Adrenal gland (tissue), 7 donors: ENCODE measurements around the genes SDAD1 and CXCL13.

DNA sequence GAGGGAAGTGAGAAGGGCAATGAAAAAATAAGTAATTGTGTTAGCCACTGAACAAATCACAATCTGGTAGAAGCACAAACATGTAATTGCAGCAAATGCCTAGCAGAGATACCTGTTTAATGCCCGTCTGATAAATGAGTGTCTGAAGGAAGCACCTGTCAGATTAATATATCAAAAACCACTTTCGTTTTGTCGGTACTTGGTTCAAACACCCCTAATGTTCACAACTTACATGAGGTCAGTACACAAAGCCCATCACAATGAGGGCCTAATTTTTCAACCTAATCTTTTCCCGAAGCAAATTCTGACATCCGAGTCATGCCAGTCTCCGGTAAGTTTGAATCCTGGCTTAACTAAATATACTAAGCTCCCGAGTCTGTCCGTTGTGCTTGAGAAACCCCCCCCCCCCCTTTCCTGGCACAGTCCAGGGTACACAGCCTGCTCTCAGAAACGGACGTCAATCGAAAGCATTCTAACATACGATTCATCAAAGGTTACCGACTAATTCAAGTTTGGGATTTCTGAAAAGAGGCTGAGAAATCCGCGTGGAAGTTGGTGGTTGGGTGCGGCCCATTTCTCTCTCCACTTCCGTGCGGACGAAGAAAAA, 764 bp downstream of the SDAD1 start:
- PRO-cap, 3 experiments = no peak in any of the 3 experiments
- RAMPAGE, long total RNA, 4 experiments = no peak in any of the 4 experiments
- RRBS = no CpG with 5 or more reads among the region's 19 CpGs

- PRO-cap, 3 experiments = peak in 3 of 3 experiments; most common plus-strand start chr4:75991049 (in 1); most common minus-strand start chr4:75990937 (in 1)
- RAMPAGE, long total RNA, 4 experiments = start-site peak on the minus strand in 4 of 4 experiments, at chr4:75990914-75990960 at its widest, 23 to 176 reads per replicate
- RRBS = 1% methylated on average over 9 of the region's 39 CpGs
Observed at GRCh38 chr4:75990632-75991236, at the start of gene SDAD1. Gene SDAD1 (minus strand): TSS chr4:75990945.

GRCh38 chr4:76216869-76217829, 3.5 kb upstream of the SCARB2 start:
- PRO-cap, 3 experiments = peak in 1 of 3 experiments; most common minus-strand start chr4:76217336 (in 1)
- RAMPAGE, long total RNA, 4 experiments = no peak in any of the 4 experiments
- RRBS = no CpG with 5 or more reads among the region's 7 CpGs

- PRO-cap, 3 experiments = no peak in any of the 3 experiments
- RAMPAGE, long total RNA, 4 experiments = no peak in any of the 4 experiments
- RRBS = no CpG with 5 or more reads among the region's 9 CpGs
Observed at GRCh38 chr4:76435441-76436417, 700 bp downstream of the SHROOM3 start.

GRCh38 chr4:76453832-76454341, 18.9 kb downstream of the SHROOM3 start:
- PRO-cap, 3 experiments = no peak in any of the 3 experiments
- RAMPAGE, long total RNA, 4 experiments = no peak in any of the 4 experiments
- RRBS = no CpG with 5 or more reads among the region's 8 CpGs

GRCh38 chr4:76571236-76571467, 136.1 kb downstream of the SHROOM3 start:
- PRO-cap, 3 experiments = no peak in any of the 3 experiments
- RAMPAGE, long total RNA, 4 experiments = no peak in any of the 4 experiments
- RRBS = no CpG with 5 or more reads among the region's 1 CpG

GRCh38 chr4:76690810-76691613, 206.9 kb downstream of the SOWAHB start:
- PRO-cap, 3 experiments = no peak in any of the 3 experiments
- RAMPAGE, long total RNA, 4 experiments = no peak in any of the 4 experiments
- RRBS = no CpG with 5 or more reads among the region's 2 CpGs

DNA sequence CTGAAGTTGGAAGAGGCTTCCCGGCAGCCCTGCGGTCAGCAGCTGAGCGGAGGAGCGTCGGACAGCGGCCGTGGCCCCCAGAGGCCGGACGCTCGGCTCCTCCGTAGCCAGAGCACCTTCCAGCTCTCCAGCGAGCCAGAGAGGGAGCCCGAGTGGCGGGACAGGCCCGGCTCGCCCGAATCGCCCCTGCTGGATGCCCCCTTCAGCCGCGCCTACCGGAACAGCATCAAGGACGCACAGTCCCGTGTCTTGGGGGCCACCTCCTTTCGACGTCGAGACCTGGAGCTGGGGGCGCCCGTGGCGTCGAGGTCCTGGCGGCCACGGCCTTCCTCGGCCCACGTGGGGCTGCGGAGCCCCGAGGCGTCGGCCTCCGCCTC, 157.2 kb downstream of the SOWAHB start:
- PRO-cap, 3 experiments = no peak in any of the 3 experiments
- RAMPAGE, long total RNA, 4 experiments = no peak in any of the 4 experiments
- RRBS = 98% methylated on average over 20 of the region's 39 CpGs

- PRO-cap, 3 experiments = peak in 2 of 3 experiments; most common plus-strand start chr4:76753461 (in 1)
- RAMPAGE, long total RNA, 4 experiments = no peak in any of the 4 experiments
- RRBS = no CpG with 5 or more reads among the region's 2 CpGs
Observed at GRCh38 chr4:76753099-76753608, 144.8 kb downstream of the SOWAHB start.

GRCh38 chr4:76867542-76868693, 30.0 kb downstream of the SOWAHB start:
- PRO-cap, 3 experiments = no peak in any of the 3 experiments
- RAMPAGE, long total RNA, 4 experiments = no peak in any of the 4 experiments
- RRBS = no CpG with 5 or more reads among the region's 23 CpGs

GRCh38 chr4:76946985-76947869, 2.3 kb upstream of the SEPTIN11 start:
- PRO-cap, 3 experiments = no peak in any of the 3 experiments
- RAMPAGE, long total RNA, 4 experiments = no peak in any of the 4 experiments
- RRBS = no CpG with 5 or more reads among the region's 11 CpGs

DNA sequence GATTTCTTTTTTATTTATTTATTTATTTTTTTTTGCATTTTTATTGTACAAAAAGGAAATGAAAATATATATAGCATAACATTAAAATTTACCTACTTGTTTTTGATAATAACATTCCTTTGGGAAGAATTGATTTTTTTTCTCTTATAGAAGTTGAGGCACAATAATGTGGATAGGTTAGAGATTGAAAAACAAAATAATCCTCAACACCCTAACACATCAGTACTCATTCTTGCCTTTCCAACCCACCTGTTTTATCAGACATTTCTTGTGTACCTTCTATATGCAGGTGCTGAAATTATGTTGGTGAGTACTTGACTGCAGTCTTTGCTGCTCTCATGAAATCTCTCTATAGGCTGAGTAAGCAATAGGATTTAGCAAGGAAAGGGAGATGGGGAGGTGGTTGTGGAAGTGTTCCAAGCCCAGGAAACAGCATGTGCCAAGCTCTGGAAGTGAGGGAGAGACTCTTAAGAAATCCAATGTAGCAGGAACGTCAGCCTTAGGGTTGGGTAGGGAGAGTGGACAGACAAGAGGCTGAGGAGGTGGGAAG, 5.5 kb downstream of the SEPTIN11 start:
- PRO-cap, 3 experiments = no peak in any of the 3 experiments
- RAMPAGE, long total RNA, 4 experiments = no peak in any of the 4 experiments
- RRBS = no CpG with 5 or more reads among the region's 1 CpG

DNA sequence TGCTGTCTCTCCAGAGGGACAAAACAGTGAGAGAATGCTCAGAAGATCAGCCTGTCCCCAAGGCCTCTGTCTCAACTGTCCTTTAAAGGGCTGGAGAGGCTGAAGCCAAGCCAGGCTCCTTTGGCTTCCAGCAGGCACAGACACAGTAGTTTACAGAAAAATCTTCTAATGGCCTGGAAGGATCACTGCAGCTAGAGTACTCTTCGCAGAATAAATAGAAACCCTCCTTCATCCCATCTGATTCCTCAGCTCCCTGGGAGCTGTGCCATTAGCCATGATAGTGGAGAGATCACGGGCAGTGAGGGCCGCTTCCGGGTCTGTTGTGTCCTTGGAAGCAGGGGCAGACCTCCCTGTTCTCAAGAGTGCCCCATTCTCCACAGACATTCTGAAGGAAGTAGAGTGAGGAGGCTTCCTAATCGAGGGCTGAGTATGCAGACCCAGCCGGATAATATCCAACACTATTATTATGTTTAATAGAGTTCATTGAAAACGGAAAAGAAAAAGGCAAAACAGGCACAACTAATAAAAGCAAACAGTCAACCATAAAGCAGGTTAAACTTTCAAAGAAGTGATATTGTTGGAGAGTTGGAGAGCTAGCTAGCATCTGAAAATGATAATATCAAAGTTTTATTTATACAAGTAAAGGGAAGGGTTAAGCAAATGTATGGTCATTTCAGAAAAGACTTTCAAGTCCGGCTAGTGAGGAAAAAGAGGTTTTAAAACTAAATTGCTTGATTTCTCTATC, 62.9 kb downstream of the CCNI start:
- PRO-cap, 3 experiments = no peak in any of the 3 experiments
- RAMPAGE, long total RNA, 4 experiments = no peak in any of the 4 experiments
- RRBS = no CpG with 5 or more reads among the region's 8 CpGs

DNA sequence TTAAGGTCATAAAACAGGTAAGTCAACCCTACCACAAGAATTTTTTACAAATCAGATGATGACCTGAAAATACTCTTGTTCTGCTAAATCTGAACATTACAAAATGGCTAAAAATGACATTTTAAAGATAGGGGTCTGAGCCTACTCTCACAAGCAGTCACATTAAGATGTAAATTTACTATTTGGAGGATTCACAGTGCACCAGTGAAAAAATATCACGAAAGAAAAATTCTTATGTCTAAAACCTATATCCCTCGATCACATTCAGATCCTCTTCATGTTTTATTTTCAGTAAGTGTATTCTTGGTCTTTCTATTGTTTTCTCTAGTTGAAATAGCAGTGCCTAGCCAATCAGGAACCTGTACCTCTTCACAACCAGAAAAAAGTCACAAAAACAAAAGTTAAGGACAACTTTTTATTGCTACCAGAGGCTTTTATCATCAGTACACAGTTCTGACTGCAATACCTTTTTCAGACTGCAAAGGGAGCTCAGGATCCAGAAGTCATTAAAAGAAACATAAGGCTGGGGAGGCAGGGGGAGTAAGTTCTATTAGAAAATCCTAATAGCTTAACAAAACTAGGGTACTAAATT, 28.9 kb downstream of the CCNI start:
- PRO-cap, 3 experiments = no peak in any of the 3 experiments
- RAMPAGE, long total RNA, 4 experiments = no peak in any of the 4 experiments
- RRBS = no CpG with 5 or more reads among the region's 2 CpGs

DNA sequence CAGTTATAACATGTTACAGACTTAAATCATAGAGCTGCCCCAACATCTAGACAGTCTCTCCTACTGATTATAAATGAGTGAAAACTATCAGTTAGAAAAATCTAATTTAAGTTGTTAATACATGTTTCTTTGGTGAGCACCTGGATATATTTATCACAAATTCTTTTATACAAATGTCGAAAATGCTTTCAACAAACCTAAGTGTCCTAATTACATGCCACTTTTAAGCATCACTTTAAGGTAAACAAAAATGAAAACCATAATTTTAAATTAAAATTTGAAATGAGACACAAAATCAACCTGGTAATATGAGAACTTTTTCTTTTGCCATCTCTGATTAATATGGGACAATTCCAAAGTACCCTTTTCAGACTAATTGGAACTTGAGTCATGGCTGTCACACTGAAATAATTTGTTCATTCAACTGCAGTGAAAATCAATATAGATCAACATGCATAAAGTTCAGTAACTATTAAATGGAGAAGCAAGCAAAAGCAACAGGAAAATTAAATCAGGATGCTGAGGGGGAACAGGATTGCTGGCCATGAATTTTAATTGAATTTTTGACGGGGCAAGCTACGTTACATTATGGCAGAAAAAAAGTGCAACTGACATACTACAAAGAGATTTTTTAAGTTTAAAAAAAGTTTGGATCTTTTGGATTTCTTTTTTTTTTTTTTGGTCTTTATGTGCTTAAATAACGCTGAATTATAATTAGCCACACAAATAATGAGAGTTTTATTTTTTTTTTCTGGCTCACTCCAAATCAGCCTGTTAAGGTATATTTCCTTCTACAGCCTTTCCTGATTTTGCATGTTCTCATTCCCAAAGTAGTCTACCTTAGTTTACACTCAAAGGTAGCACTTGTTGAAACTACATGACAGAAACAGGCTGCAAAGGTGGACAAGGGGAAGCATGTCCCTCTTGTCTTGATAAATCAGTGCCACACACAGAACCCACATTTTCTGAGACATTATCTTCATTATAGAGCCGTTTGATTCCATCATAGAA, 28.1 kb downstream of the CCNI start:
- PRO-cap, 3 experiments = no peak in any of the 3 experiments
- RAMPAGE, long total RNA, 4 experiments = no peak in any of the 4 experiments
- RRBS = no CpG with 5 or more reads among the region's 5 CpGs

DNA sequence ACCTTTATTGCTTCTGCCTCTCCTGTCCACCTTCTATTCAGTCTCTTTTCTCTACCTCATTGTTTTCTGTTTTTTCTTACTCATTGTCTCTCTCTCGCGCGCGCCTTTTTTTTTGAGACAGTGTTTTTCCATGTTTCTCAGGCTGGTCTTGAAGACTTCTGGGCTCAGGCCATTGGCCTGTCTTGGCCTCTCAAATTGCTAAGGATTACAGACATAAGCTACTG, 21.8 kb upstream of the CCNG2 start:
- PRO-cap, 3 experiments = no peak in any of the 3 experiments
- RAMPAGE, long total RNA, 4 experiments = no peak in any of the 4 experiments
- RRBS = no CpG with 5 or more reads among the region's 4 CpGs

DNA sequence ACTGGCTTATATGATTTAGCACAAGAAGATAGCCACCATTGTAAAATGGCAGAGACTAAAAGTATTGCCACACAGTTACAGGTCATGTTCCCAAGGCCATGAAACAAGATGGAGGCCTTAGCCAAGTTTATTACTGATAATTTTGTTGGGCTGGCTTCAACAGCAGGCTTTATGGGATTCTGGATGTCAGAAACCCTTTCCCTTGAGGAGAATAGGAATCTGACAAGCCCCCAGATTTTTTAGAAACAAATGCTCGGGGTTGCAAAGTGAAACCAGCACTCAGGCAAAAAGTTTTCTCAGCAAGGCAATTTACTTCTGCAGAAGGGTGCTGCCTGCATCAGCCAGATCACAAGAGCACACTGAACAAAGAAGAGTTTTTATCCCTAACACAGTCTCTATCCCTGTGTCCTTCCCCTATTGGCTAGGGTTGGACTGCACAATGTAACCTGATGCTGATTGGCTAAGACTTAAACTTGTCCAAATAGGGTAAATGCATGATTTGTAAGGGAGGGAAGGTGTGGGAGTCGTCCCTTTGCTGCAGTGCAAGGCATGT, 175.6 kb downstream of the CCNG2 start:
- PRO-cap, 3 experiments = no peak in any of the 3 experiments
- RAMPAGE, long total RNA, 4 experiments = no peak in any of the 4 experiments
- RRBS = no CpG with 5 or more reads among the region's 2 CpGs

GRCh38 chr4:77605647-77605948, at the start of gene CXCL13:
Gene CXCL13 (plus strand): TSS chr4:77605820.
- PRO-cap, 3 experiments = no peak in any of the 3 experiments
- RAMPAGE, long total RNA, 4 experiments = no peak in any of the 4 experiments
- RRBS = no CpG with 5 or more reads among the region's 1 CpG

DNA sequence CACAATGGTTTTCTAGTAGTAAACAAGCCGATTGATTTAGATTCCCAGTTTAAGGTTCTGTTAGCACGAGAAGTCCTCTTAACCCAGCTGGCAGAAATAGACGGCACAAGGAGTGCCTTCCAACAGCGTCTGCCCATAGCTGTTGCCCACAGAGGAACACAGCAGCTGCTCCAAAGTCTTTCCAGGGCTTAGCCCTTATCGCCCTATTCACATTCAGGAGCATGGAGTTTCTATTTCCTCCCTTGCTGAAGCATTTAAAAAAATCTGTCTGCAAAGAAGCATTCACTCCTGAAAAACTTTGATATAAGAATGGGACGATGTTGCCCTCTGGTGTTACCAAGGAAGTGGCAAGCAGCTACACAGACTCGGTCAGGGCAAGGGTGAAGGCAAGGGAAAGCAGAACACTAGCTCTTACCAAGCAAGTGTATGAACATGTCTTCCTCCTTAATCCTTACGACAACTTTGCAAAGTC, 92.6 kb downstream of the CXCL13 start:
- PRO-cap, 3 experiments = no peak in any of the 3 experiments
- RAMPAGE, long total RNA, 4 experiments = no peak in any of the 4 experiments
- RRBS = no CpG with 5 or more reads among the region's 8 CpGs

- PRO-cap, 3 experiments = peak in 1 of 3 experiments; most common plus-strand start chr4:77843786 (in 1); most common minus-strand start chr4:77843584 (in 1)
- RAMPAGE, long total RNA, 4 experiments = no peak in any of the 4 experiments
- RRBS = no CpG with 5 or more reads among the region's 5 CpGs
Observed at GRCh38 chr4:77843288-77843992, 19.2 kb upstream of the MRPL1 start.